ENCODE measurements around a stretch of chr22.

GRCh38 chr22:44702430-44703500, 761 bp downstream of the PRR5 start:
- RRBS: 2% methylated on average over 40 of the region's 84 CpGs

DNA sequence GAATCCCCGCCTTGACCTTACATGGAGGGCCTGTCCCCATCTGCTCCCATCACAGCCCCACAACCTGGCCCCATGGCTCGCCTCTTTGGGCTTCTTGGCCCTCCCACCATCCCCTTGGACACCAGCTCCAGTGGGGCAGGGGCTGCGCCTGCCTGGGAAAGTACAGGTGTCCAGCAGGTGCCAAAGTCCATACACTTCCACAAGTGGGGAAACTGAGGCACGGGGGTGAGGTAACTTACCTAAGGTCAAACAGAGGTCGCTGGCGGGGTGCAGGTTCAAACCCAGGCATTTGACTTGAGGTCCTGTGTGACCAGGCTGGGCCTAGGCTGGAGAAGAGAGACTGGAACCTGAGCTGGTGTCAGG, 16.1 kb upstream of the ARHGAP8 start:
- RRBS: no CpG with 5 or more reads among the region's 6 CpGs

DNA sequence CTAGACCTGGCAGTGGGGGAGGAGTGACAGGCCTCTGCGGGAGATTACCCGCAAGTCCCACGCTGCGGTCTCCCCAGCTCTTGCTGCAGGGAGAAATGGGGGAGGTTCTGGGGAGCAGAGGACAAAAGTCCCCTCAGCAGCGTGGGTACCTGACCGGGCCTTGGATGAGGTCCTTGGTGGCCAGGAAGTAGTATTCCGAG, 113.0 kb downstream of the ARHGAP8 start:
- RRBS: 97% methylated on average over 2 of the region's 7 CpGs

GRCh38 chr22:45101878-45102358, 61.8 kb upstream of the NUP50 start:
- RRBS: no CpG with 5 or more reads among the region's 11 CpGs

DNA sequence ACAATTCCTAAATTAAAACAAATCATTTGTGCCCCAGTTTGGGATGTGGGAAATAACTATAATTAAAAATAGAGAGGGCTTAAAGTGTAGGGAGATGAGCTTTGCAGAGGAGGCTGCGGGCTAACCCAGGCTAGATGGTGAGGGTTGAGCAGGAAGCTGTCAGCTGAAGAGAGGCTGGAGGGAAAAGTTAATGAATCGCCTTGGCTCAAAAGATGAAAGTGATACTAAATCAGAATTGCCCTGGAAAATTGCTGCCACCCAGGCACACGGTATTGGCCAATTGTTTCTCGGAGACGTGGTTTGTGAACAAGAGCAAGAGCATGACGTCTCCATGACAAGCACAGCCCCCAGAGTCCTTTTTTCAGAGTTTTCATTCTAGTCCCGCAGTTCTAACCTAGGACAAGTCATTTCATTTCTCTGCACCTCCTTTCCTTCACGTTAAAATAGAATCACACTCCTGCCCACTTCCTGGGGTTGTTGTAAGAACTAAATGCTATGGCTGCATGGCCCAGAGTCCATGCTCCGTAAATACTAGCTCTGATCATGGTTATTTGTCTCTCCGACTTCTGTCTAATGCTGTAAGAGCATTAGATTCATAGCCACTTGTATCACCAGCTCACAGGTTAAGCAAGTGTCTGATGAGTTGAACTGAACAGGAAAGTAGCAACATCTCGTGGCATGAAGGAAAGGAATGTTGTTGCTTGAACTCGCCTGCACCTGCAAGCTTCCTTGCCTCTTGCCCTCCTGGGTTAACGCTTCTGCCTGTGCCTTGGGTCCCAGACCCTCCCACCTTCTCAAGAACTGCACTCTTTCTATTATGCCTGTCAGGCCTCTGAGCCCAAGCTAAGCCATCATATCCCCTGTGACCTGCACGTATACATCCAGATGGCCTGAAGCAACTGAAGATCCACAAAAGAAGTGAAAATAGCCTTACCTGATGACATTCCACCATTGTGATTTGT, 33.8 kb upstream of the NUP50 start:
- RRBS: no CpG with 5 or more reads among the region's 14 CpGs

DNA sequence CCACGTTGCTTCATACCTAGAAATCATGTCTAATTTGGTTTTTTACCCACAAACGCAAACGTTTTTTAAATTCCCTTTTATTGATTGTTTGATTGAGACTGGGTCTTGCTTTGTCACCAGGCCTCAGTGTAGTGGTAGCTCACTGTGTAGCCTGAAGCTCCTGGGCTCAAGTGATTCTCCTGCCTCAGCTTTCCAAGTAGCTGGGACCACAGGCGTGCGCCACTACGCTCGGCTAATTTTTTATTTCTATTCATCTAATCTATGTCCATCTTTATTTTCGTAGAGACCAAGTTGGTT, 1.4 kb downstream of the NUP50 start:
- RRBS: no CpG with 5 or more reads among the region's 8 CpGs

DNA sequence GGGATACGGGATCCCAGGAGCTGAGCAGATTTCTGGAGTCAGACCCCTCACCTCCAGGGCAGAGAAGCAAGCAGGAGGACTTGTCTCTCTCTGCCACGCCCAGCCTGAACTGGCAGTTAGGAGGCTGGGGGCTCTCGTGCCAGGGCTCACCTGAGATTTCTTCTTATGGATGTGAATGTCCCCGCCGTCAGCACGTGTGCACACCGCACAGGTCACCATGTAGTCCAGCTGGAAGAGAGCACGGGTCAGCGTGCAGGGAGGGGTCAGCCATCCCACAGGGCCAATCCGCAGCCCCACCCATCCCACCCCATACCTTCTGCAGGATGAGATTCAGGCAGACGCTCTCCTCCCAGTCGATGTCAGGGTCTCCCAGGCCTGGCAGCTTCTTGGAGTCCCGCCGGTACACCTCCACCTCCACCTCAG, 35.2 kb downstream of the KIAA0930 start:
- RRBS: no CpG with 5 or more reads among the region's 14 CpGs

GRCh38 chr22:45211855-45212855, 28.5 kb downstream of the KIAA0930 start:
- RRBS: no CpG with 5 or more reads among the region's 36 CpGs

GRCh38 chr22:45225717-45226388, 14.8 kb downstream of the KIAA0930 start:
- RRBS: no CpG with 5 or more reads among the region's 25 CpGs

DNA sequence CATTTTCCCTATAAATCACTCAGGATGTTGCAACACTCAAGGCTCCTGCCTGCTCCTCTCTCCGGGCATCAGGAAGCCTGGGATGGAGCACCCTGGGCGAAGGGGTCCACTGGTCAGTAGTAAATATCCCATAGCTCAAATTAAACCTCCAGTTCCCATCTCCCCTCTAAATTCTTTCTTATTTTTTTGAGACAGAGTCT, 37.9 kb downstream of the RIBC2 start:
- RRBS: no CpG with 5 or more reads among the region's 2 CpGs

DNA sequence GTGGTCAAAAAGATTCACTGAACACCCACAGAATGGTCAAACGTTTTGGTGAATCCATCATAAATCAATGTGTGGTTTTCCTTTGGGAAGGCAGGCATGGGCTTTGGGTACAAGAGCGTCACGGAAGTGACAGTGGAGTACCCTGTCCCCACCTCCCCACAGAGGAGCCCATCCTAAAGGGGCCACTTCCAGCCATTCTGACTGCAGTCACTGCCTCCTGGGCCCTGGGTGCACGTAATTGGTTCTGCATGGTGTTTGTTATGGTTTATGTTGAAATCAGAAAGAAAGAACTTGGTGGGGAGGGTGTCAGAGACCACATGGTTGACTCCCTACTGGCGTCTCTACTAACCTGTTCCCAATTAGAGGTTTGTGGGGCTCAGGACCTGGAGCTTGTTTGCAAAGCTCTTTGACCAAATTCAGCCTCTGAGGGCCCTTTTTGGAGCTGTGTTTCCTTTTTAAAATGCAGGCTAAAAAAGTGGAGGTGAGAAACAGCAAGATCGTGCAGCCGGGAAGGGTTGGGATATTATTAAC, 40.8 kb downstream of the RIBC2 start:
- RRBS: no CpG with 5 or more reads among the region's 7 CpGs

DNA sequence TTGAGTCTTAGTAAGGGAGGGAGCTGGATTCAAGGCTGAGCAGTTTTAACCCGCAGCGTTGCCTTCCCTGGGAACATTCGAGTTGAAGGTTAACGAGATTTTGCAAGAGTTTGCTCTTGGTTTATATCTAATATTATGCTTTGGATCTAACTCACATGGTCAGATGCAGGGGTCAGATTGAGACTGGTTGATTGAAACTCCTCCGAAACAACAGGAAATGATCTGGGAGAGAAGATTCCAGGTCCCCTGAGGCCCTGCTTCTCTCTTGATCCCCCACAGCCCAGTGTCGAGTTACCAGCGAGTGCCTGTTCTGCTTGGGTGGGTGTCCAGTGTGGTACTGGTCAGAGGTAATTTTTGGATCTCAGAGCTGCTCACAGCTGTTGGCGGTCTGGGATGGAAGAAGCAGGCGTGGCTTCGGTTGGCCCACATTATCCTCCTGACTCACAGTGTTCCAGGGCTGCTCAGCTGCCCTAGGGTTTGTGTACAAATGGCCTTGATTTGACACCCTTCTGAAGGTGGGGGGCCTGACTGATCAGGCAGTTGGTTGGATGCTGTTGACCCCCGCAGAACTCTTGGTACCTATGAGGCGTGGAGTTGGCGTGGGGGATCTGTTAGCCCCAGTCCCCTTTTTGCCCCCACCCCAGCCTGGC, 9.2 kb downstream of the FBLN1 start:
- RRBS: no CpG with 5 or more reads among the region's 13 CpGs

DNA sequence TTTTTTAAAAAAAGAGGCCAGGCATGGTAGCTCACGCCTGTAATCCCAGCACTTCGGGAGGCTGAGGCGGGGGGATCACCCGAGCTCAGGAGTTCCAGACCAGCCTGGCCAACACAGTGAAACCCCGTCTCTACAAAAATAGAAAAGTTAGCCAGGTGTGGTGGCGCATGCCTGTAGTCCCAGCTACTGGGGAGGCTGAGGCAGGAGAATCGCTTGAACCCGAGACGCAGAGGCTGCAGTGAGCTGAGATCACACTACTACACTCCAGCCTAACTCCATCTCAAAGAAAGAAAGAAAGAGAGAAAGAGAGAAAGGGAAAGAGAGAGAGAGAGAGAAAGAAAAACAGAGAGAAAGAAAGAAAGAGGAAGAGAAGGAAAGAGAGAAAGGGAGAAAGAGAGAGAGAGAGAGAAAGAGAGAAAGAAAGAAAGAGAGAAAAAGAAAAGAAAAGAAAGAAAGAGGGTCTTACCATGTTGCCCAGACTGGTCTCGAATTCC, 22.2 kb downstream of the FBLN1 start:
- RRBS: no CpG with 5 or more reads among the region's 10 CpGs

GRCh38 chr22:45602875-45603922, 68.4 kb upstream of the ATXN10 start:
- RRBS: no CpG with 5 or more reads among the region's 23 CpGs

- RRBS: 4% methylated on average over 20 of the region's 45 CpGs
These were observed 26.0 kb upstream of the ATXN10 start for GRCh38 chr22:45645562-45646118.

- RRBS: no CpG with 5 or more reads among the region's 4 CpGs
These were observed 106.0 kb downstream of the ATXN10 start for GRCh38 chr22:45777515-45778114.

DNA sequence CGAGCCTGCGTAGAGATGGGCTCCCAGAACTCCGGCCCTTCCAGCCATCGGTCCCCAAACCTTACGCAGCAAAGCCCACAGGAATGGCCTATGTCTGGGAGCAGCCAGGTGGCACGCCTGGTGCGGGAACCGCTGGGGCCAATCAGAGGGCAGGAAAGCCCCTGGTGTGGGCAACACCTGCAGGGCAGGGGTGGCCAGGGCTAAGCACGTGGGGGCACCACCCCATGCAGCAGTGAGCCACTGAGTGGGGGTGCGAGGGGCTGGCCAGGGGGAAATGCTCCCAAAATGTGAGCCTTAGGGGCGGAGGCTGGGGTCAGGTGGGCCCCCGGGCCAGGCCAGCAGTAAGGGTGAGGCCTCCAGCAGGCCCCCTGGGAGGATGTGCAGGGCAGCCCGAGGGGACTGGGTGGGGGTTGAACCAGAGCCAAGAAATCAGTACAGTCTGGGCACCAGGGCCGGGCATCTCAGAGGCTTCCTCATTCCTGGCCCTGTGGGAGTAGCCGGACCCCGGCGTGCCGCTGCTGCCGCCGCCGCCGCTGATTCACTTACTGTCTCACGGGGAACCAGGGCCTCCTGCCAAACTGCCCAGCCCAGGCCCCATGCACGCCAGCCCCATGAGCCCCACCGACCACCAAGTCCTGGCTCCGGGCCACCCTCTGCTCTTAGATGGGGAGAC, 58.1 kb downstream of the WNT7B start:
- RRBS: 7% methylated on average over 4 of the region's 26 CpGs

DNA sequence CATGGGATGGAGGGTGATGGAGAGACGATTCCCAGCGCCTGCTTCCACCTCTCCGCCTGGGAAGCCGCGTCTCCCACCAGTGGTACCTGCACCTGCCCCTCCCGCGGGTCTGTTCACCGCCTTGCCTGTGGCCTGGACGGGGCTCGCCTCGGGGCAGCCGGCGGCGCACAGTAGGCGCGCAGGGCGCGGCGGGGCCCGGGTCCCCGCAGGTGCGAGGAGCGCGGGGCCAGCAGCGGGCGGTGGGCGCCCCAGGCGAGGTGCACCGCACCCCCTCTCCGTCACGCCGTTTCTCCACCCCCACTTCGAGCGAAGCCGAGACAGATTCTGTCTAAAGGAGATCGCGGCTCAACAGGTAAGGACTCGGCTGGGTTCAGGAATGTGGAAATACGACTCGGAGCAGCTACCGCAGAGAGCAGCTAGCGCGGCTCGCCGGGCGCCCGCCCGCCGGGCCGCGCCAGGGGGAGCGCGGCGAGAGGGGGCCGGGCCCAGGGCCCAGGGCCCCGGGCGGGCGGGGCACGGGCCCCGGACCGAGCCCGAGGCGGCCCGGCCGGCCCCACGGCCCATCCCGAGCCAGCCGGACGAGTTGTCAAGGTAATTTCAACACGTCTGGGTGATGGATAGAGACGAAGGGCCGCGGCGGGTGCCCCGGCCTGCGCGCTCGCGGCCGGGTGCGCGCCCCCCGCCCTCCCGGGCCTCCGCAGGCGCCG, 1.2 kb downstream of the WNT7B start:
- RRBS: 10% methylated on average over 24 of the region's 87 CpGs

DNA sequence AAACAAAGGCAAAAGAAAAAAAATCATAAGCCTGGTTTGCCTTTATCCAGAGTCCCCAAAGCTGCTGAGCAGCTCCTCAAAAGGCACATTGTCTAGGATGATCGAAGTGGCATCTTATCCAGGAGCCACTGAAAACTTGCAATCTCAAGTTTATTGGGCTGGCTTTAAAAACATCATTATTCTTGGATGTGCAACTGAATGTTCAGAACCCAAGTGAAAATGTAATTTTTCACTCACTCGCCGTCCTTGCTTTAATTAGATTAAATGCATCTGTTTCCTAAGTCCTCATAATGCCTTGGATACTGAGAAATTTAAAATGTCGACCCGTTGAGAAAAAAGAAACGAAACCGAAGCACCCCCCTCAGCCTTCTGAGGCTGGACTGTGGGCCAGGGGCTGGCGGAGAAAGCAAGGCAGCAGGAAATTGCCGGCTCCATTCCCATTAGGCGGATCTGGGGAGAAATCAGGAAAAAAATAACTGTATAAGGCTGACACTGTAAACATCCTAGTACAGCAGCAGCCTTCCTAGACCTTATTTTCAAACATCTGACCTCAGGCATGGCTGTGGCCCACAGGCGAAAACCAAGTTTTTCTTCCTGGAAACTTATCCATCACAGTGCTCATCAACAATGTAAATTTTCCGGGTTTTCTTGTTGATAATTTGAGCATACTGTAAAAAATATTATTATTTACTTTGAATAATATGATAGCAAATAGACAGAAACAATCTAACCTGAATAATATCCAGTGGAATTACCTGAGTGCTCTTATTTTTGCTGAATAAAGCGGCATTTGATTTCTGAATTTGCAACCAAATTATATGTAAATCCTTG, 82.7 kb upstream of the PPARA start:
- RRBS: no CpG with 5 or more reads among the region's 13 CpGs

GRCh38 chr22:46072080-46072872, 78.0 kb upstream of the PPARA start:
- RRBS: 3% methylated on average over 28 of the region's 86 CpGs